ENCODE measurements around the genes OIP5 and SPTBN5.

DNA sequence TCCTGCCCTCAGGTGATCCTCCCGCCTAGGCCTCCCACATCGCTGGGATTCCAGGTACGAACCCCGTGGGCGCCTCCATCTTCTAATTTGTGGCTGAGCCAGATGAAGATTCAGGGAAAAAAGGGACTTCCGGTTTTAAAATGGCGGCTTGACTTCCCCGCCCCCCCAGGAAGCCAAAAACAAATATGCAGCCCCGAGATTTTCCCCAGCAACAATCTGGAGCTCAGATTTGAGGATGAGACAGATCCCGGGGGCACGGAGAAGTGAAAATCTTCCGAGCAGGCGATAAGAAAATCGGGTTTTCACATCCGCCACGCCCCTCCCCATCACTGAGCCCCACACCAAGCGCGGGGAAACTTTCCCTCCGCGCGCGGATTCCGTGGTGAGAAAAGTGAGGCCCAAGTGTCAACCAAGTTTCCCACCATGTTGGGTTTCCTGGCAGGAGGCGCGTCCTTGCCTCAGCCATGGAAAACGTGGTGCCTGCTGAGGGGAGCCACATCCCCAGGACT lies 15.5 kb downstream of the CHST14 start:
- PRO-cap, 3 experiments: no peak in any of the 3 experiments
- RAMPAGE, long total RNA: no peak

- PRO-cap, 3 experiments: no peak in any of the 3 experiments
- RAMPAGE, long total RNA: no peak
Observed at GRCh38 chr15:40489424-40490295, 18.9 kb downstream of the CHST14 start.

DNA sequence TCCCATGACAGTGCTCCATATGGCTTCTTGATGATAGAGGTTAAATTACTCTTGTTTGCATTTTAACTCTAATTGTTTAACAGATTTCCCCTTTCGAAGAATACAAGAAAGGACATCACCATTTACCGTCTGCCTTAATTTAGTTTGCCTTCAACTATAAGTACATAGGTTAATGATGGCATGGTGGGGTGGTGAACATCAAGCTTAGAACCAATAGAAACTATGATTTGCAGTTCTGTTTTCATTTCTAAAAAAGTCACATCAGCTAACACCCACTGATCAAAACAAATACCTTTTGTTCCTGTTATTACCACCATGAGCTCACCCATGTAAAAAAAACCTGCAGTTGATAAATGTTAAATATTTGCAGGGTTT lies 6.8 kb downstream of the CCDC32 start:
- PRO-cap, 3 experiments: no peak in any of the 3 experiments
- RAMPAGE, long total RNA: no peak

GRCh38 chr15:40755938-40756114 lies 772 bp upstream of the RMDN3 start:
- PRO-cap, 3 experiments: no peak in any of the 3 experiments
- RAMPAGE, long total RNA: no peak

- PRO-cap, 3 experiments: no peak in any of the 3 experiments
- RAMPAGE, long total RNA: no peak
Observed at GRCh38 chr15:40872309-40873377, 1.4 kb downstream of the RHOV start.

- PRO-cap, 3 experiments: no peak in any of the 3 experiments
- RAMPAGE, long total RNA: no peak
Observed at GRCh38 chr15:40914876-40915514, 14.1 kb upstream of the DLL4 start.

GRCh38 chr15:40926853-40927328 lies 2.2 kb upstream of the DLL4 start:
- PRO-cap, 3 experiments: no peak in any of the 3 experiments
- RAMPAGE, long total RNA: no peak

- PRO-cap, 3 experiments: no peak in any of the 3 experiments
- RAMPAGE, long total RNA: no peak
Observed at GRCh38 chr15:40940065-40940786, 11.1 kb downstream of the DLL4 start.

DNA sequence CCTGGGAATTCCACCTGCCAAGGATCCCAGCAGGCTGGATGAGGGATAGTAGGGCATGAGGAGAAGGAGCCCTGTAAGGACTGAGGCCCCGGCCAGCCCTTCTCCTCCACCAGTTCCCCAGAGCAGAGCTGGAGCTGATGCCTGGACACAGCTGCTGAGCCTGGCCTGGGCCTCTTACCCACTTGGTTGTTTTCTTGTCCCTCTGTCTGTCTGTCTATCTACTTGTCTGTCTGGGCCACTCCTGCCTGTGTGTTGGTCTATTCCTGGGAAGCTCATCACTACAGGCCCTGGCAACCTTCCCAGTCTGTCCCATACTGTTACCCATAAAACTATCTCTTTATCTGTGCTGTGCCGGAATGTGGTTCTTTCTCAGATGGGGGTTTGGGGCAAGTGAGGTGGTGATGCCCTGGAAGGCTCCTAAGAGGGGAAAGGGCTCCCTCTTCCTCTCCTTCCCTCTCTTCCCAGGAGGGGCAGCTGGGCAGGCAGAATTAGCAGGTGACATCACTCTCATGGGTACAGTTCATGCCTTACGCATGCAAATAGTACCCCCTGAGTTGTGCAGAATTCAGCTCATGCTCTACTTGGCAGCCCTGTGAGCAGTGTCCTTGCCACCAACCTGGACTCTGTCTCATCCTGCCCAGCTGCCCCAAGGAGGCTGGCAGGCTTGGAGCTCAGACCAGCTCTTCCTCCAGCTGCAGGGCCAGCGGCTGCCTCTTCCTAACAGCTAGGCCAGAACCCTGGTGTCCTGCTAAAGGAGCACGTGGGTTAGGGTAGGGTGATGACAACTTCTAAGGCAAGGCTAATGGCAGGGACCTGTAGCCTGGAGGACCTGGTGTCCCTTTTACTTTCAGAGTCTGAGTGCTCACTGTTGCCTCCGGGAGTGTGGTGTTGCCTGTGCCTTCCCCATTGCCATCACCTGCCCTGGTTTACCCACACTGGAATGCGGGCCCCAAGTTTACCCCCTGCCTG lies 3.2 kb downstream of the CHAC1 start:
- PRO-cap, 3 experiments: no peak in any of the 3 experiments
- RAMPAGE, long total RNA: no peak

DNA sequence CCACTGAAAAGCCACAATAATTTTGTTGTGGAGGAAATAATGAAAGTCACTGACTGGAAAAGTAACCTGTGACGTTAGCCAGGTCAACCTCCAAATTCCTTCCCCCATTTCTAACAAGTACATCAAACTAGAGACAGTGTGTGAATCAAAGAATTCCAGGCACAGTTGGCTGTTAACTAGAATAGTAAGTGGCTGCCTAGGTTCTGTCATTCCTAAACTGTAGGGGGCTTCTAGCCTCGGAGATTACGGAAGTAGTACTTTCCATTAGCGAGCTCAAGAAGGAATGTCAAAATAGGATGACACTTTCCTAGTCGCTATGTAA lies 1.1 kb downstream of the INO80 start:
- PRO-cap, 3 experiments: no peak in any of the 3 experiments
- RAMPAGE, long total RNA: no peak

DNA sequence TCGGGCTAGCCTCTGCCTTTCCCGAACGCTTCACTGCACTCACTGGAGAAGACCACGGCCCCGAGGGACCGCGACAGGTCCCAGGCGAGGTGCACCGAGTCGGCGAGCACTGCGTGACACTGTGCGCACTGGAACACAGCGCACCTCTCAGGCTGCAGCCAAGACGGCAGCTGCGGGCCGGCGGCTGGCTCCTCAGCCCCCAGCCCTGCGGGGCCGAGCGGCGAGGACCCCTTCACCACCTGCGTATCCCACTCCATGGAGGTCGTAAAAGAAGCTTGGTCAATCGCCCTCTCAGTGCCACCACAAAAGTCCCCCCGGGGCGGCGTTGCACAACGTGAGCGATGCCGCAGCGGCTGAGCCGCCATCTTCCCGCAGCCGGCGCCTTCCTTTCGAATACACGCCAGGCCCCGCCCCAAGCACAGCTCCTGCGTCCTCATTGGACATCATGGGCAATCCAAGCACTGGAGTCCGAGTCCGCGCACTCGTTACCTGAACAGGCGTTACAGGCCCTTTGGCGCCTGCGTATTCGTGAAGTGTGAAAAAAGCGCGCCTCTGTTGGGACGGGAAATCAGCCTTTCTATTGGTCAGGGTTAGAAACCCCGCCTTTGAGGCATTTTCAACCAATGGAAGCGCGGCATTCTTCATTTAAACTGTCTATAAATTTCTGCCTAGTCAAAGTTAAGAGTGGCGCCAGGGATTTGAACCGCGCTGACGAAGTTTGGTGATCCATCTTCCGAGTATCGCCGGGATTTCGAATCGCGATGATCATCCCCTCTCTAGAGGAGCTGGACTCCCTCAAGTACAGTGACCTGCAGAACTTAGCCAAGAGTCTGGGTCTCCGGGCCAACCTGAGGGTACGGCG lies at the start of gene OIP5:
OIP5 (minus strand) TSS at position 395 of the 862 bp plus-strand sequence.
- PRO-cap, 3 experiments: peak in 3 of 3 experiments; most common plus-strand start position 675 of the sequence (in 2); most common minus-strand start position 377 of the sequence (in 3)
- RAMPAGE, long total RNA: start-site peak on the plus strand centred at position 698 of the sequence, 27 bp wide, 819 and 1,951 reads in 2 replicates

- PRO-cap, 3 experiments: no peak in any of the 3 experiments
- RAMPAGE, long total RNA: no peak
Observed at GRCh38 chr15:41534528-41535122, 9.4 kb downstream of the RPAP1 start.

DNA sequence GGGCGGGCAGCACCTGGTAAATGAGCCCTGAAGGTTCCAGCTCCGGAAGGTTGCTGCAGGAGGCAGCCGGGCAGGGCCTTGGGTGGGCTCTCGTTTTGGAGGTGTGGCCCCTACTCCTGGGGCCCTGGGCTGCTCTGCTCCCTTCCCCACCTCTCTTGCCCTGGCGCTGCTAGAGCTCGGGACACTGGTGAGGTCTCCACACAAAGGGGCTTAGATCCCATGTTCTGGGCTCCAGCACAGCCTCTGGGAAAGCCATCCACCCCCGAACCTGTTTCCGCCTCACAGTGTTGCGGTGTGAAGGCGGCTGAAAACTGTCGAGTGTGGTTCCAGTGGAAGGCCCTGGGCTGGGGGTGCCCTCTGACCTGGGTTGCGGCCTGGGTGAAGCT lies 27.3 kb downstream of the SPTBN5 start:
- PRO-cap, 3 experiments: no peak in any of the 3 experiments
- RAMPAGE, long total RNA: no peak

DNA sequence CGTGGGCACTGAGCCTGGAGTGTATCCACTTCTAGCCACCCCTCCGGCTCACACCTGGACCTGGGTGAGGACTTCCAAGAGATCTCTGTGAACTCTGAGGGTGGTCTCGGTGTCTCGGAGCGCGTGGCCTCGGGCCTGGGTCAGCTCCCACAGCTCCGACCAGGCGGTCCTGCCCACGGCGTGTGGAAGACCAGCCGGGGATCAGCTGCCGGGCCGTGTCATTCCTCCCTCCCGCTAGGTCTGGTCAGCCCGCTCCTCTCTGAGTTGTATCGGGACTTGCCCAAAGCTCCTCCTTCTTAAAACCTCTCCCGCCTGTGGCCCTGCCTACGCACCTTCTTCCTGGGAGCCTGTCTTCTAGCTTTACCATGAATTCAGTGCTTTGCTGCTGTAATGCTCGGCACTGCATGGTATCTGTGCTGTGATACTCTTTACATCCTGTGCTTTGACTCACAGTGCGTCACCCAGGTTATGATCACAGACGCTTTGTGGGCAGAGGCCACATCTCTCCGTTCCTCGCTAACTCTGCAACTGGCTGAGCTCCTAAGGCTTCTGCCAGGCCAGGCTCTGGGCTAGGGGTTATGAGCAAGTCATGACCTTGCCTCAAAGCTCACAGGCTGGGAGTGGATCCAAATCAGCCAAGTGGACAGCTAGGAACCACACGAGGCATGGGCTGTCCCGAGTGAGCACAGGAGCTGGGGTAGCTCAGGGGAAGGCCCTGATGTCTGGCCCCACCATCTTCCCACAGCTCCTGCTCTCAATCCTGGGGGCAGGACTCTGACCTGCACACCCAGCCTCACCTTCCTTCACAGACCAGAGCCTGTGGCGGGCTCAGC lies 23.2 kb downstream of the SPTBN5 start:
- PRO-cap, 3 experiments: no peak in any of the 3 experiments
- RAMPAGE, long total RNA: no peak

- PRO-cap, 3 experiments: peak in 1 of 3 experiments; most common plus-strand start chr15:41882687 (in 1); most common minus-strand start chr15:41882587 (in 1)
- RAMPAGE, long total RNA: no peak
Observed at GRCh38 chr15:41882484-41882875, 11.4 kb downstream of the SPTBN5 start.

DNA sequence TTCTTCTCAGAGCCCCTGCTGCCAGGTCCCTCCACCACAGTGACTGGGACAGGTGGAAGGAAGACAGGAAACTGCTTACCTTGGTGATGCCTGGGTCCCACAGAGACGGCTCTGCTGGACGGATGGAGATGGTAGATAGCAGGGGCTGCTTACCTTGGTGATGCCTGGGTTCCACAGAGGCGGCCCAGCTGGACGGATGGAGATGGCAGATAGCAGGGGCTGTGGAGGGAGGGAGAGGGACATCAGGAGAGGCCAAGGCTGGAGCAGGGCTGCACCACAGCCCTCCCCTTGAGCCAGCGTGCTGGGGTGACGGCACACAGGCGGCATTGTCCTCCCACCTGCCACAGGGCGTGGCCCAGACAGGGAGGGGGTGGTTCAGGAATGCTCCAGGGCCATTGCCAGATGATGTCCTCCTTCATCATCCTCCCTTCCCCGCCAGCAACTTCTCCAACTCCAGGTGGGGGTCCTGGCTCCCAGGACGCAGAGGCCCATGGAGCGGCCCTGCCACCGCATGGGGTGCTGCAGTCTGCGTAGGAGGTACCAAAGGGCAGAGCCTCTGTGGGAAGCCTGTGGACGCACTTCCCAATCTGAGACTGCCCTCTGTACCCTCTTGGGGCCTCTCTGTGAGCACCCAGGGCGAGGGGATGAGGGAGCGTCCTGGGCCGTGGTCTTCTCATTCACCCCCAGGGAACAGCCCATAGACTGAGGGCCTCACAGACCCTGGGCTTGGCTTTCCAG lies at the start of gene SPTBN5:
SPTBN5 (minus strand) TSS at position 308 of the 738 bp plus-strand sequence.
- PRO-cap, 3 experiments: no peak in any of the 3 experiments
- RAMPAGE, long total RNA: no peak

- PRO-cap, 3 experiments: no peak in any of the 3 experiments
- RAMPAGE, long total RNA: no peak
Observed at GRCh38 chr15:41917727-41918376, 24.0 kb upstream of the SPTBN5 start.

DNA sequence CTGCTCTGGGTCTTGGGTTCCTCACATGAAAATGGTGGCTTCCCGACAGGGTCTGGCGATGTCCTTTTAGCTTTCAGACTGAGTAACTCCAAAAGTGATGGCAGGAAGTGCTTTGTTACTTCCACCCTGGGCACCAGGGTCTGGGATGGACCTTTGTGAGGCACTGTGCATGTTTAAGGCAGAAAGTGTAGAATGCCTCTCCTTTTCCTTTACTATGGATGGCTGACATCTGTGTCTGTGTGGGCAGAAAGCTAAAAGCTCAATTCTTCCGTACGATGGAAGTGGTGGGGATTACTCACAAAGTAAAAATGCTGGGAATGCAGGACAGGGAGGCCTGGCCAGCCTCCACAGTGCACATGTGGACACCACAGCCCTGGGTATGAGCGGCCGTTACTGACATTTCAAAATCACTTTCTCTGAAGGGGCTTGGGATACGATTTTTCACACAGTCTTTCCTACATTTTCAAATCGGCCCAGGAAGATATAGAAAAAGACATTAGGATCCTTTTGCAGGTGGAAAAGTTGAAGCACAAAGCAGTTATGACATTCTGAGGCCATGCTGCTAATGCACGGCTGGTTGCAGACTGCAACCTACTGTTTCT lies 28.1 kb downstream of the EHD4 start:
- PRO-cap, 3 experiments: no peak in any of the 3 experiments
- RAMPAGE, long total RNA: no peak

DNA sequence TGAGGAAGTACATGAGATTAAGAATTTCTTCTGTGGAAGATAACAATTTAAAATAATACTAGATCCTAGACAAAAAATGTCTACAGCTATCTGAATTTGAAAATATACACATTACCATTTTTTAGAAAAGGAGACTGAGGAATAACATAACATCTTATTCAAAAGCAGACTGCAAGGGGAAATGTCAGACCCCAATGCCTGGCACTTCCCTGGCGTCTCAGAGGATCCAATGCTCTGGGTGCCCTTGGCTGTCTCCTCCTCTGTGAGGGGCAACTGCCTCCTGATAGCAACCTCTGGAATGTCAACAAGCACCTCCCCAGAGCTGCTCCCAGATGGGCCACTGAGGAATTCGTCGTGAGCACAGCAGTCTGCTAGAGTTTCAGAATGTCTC lies 22.7 kb downstream of the EHD4 start:
- PRO-cap, 3 experiments: no peak in any of the 3 experiments
- RAMPAGE, long total RNA: no peak

- PRO-cap, 3 experiments: no peak in any of the 3 experiments
- RAMPAGE, long total RNA: no peak
Observed at GRCh38 chr15:41974715-41975141, 2.4 kb upstream of the EHD4 start.

All from cerebellum (tissue), 5 donors.